SK-MEL-5 (cell line): ENCODE results near the genes CISD3 and FBXO47.

GRCh38 chr17:38507302-38508339 is 79.4 kb downstream of the ARHGAP23 start:
RAMPAGE:
- cytosol, long total RNA, result no peak
- long total RNA, result no peak
- nucleus, long total RNA, result no peak

RAMPAGE:
- cytosol, long total RNA, result no peak
- long total RNA, result no peak
- nucleus, long total RNA, result no peak
Observed at GRCh38 chr17:38550740-38551113, 55.0 kb downstream of the SRCIN1 start.

GRCh38 chr17:38601518-38601940 is 4.2 kb downstream of the SRCIN1 start:
RAMPAGE:
- cytosol, long total RNA, result no peak
- long total RNA, result no peak
- nucleus, long total RNA, result no peak

DNA sequence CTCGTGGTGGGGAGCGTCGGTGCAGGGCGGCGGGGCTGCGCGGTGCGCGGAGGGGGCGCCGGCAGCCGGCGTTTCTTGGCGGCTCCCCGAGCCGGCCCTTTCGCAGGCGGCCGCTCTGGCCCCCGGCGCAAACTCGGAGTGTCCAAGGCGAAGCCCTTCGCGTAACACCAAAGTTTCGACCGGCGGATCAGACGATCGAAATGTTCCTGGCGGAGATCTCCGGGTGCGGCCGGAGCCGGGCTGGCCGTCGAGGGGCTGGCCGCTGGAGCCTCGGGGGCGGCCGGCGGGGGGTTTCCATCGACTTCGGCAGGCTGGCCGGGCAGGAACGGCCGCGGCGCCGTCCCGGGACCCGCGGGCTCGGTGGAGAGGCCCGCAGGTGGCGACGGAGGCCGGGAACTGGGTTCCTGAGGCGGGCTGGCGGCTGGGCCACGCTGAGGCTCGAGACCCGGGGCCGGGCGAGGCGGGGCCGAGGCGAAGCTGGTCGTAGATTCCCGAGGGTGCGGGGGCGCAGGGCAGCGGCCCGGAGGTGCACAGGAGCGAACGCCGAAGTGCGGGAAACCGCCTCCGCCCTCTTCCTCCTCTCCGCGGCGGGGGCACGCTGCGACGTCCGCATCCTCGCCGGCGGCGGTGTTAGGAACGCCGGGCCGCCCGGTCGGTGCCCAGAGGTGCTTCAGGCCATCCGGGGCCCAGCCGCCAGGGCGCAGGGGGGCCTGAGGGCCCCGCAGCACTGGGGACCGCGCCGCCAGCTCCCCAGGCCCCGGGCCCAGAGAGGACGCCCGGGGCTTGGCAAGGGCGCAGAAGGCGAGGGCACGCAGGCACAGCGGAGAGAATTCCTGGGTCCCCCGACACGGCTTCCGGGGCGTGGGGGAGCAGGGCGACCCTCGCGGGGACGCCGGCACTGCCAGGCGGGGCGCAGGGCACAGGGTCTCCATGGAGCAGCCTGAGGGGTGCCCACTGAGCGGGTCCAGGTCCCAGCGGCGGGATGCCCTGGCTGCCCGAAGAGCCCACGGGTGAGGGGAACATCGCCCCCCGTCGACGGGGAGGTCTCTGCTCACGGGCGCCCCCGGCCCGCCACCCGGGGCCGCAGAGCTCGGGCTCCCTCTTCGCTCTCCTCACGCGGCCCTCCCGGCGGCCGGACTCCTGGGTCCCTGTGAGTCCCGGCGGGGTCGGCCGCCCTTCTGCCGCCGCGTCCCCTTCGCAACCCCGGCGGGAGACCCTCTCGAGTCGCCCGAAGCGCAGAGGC is 772 bp downstream of the EPOP start:
RAMPAGE:
- cytosol, long total RNA, result no peak
- long total RNA, result no peak
- nucleus, long total RNA, result no peak

DNA sequence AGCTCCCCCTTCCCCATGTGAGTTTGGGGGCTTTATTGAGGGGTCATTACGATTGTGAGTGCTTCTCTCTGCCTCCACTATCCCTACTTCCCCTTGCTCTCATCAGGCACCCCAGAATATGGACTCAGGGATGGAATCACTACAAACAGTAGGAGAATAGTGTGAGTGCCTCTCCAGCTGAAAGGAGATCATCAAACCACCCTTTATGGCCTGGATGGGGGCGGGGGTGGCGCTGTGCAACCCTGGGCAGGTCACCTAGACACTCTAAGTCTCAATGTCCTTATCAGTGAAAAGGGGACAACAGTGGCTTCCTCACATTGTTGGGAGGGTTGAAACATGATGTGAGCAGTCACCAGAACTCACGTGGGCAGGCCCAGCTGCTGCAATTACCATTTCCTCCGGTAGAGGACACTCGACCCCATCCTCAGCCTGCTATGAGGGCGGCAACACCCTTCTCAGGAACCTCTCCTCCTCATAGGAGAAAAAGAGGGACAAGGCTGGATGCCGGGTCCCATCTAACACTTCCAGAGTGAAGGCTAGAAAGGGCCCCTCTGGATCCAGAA is 2.1 kb upstream of the EPOP start:
RAMPAGE:
- cytosol, long total RNA, result no peak
- long total RNA, result no peak
- nucleus, long total RNA, result no peak

GRCh38 chr17:38702912-38703191 is 2.2 kb upstream of the MLLT6 start:
RAMPAGE:
- cytosol, long total RNA, result no peak
- long total RNA, result no peak
- nucleus, long total RNA, result no peak

DNA sequence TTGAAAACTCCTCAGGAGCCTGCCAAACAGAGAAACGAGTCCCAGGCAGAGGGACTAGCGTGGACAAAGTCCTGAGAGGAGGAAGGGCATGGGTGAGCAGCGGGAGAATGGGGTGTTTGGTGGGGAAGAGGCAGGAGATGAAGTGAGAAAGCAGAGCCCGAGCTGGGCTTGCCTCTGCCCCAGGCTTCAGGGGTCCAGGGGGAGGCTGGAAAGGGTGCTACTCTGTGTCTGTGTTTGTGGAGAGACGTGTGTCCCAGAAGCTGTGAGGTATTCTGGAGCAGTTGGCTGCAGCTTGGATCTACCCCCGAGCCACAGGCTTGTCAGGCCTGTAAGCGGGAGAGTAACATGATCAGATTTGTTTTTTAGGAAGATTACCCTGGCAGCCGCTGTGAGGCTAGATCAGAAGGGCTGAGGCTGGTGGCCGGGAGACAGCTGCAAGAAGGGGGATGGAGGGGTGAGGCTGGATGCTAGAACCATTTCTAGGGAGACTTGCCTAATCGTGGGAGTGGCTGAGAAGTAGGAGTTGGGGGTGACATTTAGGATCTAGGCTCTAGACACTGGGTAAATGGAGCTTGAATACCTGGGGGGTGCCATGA is 5.1 kb downstream of the MLLT6 start:
RAMPAGE:
- cytosol, long total RNA, result no peak
- long total RNA, result no peak
- nucleus, long total RNA, result no peak

DNA sequence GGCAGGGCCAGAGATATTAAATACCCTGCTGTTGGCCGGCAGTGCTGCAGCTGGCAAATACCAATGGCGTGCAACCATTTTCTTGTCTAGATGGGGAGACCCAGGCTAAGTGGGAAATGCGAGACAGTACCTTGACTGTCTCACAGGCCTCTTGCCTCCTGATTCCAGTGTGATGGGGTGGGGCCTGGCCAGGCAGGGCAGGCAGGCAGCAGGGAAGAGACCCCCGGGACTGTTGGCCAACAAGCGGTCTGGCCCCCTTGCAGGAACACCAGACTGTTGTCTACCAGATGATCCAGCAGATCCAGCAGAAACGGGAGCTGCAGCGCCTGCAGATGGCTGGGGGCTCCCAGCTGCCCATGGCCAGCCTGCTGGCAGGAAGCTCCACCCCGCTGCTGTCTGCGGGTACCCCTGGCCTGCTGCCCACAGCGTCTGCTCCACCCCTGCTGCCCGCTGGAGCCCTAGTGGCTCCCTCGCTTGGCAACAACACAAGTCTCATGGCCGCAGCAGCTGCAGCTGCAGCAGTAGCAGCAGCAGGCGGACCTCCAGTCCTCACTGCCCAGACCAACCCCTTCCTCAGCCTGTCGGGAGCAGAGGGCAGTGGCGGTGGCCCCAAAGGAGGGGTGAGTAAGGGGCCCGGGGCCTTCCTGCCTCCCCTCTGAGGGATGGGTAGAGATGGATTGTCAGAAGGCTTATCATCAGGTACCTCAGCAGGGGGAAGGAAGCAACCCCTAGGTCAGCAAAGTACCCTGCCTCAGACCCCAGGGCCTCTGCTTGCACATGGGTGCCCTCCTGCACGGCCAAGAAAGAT is 5.6 kb upstream of the CISD3 start:
RAMPAGE:
- cytosol, long total RNA, result no peak
- long total RNA, result no peak
- nucleus, long total RNA, result no peak

DNA sequence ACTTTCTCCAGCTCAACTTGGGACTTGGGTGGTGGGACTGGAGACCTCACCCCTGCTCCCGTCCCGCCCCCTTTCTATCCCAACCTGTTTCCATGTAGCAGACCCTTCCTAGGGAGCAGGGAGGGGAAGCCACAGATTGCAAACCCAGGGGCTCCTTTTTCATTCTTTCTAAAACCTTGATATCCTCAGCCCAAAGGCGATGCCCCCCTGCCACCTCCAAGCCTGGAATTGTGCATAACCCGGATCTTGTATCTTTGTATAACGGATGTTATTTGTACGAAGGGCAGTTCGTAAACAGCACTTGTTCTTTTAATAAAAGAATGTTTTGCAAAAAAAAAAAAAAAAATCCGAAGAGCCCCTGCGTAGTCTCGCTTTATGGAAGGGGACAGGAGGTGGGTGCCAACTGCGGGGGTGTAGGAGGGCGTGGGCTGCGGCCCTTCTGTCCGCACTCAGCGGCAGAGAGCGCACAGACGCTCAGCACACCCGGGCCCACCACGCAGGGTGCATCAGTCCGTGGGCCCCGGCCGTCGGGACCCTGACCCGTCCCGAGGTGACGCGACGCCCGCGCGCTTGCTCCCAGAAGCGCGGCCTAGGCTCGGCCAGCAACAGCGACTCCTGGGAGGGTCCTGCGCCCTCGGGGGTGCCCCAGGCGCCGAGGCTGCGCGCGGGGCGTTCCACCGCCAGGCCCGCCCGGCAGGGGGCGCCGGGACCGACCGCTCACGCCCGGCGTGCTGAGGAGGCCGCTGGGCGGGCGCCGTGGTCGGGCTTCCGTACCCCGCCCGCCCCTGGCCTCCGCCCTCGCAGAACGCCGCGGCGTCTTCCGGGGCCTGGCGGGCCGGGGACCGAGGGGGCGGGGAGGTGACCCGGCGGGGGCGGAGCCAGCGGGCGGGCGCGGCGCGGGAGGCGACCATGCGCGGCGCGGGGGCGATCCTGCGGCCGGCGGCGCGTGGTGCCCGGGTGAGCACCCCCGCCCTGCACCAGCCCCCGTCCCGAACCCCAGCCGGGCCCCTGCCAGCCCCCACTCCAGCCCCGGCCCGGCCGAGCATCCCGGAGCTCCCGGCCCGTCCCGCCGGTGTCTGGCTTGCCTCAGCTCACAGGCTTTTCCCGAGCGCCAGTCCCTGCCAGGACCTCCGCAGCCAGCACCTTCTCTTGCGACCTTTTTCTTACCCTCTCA is at the start of gene CISD3:
Gene CISD3 (plus strand): TSS at position 892 of the 1,174 bp plus-strand sequence.
RAMPAGE:
- cytosol, long total RNA, result no peak
- long total RNA, result no peak
- nucleus, long total RNA, result no peak

RAMPAGE:
- cytosol, long total RNA, result no peak
- long total RNA, result no peak
- nucleus, long total RNA, result no peak
Observed at GRCh38 chr17:38732646-38733458, 2.7 kb downstream of the CISD3 start.

GRCh38 chr17:38734827-38735674 is 4.9 kb downstream of the CISD3 start:
RAMPAGE:
- cytosol, long total RNA, result no peak
- long total RNA, result no peak
- nucleus, long total RNA, result no peak

RAMPAGE:
- cytosol, long total RNA, result no peak
- long total RNA, result no peak
- nucleus, long total RNA, result no peak
Observed at GRCh38 chr17:38796841-38797468, 2.4 kb downstream of the PIP4K2B start.

DNA sequence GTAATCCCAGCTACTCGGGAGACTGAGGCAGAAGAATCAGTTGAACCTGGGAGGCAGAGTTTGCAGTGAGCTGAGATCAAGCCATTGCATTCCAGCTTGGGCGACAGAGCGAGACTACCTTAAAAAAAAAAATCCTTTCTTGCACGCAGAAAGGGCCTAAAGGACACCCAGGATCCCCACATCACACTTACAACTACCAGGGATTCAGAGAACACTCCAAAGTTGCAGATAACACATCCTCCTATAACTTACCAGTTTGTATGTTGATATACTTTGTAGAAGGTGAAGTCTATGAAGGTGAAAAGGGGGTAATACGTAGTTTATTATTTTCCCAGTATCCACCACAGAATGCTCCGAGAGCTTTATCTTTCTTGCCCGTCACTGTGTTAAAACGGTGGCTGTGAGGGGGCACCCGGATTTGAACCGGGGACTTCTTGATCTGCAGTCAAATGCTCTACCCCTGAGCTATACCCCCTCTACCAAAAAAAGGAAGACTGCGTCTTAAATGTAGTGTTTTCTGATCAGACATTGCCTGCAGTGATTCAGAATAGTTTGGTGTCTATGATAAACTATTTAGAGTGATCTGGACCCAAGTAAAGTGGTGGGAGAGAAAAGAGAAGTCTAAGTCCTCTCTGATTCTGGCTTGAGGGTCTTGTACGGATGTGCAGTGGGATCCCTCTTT is 7.9 kb upstream of the RPL23 start:
RAMPAGE:
- cytosol, long total RNA, result no peak
- long total RNA, result no peak
- nucleus, long total RNA, result no peak

DNA sequence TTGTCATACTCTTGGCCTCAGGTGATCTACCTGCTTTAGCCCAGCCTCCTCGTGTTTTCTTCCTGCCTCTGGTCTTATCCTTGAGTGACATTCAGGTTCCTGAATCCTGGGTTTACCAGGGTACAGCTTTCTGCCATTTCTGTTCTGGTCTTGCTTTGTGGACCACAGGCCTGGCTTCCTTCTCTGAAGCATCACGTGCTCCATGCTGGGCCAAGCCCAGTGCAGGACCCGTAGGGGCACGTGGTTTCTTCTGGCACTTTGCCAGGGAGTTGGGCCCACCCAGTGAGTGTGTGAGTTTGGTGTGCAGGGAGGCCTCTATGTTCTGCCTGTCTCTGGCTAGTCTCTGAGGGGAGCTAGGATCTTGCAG is 11.6 kb downstream of the LASP1 start:
RAMPAGE:
- cytosol, long total RNA, result no peak
- long total RNA, result no peak
- nucleus, long total RNA, result no peak

DNA sequence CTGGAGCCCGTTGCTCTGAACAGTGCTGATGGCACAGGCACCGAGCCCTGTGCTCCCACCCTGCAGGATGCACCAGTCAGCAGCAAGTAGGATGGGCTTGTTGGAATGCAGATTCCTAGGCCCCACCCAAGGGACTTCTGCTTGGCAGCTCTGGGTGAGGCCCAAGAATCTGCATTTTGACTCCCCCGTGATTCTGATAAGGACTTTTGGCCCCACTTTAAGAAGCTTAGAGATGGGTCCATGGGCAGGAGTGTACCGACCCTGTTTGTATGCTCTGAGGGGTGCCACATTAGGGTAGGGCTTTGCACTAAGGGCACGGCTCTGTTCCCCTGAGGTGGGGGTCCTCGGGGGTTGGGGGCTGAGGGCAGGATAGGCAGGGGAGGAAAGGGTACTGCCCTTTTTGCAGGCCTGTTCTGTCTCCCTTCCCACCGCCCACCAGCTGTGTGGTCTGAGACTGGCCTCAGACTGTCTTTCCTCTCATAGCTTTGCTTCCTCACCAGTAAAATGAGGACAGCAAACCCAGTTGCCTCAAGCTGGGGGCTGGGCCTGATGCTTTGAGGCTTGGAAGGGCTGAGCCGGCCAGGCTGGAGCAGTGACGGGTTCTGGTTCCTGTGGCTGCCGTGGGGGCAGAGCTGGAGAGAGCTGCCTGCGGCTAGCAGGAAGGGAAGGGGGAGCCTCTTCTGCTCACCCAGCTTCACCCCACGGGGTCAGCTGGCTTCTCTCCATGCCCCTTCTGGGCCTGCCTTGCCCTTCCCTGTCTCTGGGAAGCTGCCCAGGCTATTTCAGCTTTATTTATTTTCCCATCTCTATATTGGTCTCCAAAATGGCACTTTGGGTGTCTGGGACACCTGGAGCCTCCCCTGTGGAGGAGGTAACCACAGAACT is 23.6 kb downstream of the LASP1 start:
RAMPAGE:
- cytosol, long total RNA, result no peak
- long total RNA, result no peak
- nucleus, long total RNA, result no peak

GRCh38 chr17:38898078-38898607 is 28.3 kb downstream of the LASP1 start:
RAMPAGE:
- cytosol, long total RNA, result no peak
- long total RNA, result no peak
- nucleus, long total RNA, result no peak

DNA sequence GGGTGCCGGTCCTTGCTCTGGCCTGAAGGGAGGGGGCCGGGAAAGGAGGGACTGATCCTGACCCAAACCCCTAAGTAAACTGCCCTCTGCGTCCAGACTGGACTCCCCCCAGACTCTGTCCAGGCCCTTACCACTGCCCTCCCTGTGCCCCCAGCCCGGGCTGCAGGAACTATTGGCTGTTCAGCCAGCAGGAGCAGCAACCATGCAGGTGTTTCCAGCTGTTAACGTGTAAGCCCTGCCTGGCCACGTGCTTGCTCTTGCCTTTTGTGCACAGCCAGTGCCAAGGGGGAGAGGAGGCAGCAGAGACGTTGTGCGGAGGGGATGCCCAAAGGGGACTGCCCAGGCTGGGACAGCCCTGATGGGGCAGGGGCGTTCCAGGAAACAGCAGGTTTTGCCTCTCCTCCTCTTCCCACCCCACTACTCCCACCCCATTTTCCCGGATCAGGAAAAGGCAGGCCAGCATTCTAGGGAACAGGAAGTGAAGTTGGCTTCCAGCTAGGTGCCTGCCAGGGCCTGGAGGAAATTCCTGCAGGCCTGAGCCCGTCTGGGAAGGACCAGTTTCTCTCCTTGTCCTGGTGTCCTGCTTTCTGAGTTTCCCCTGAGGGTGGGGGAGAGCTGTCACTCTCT is 38.8 kb downstream of the LASP1 start:
RAMPAGE:
- cytosol, long total RNA, result no peak
- long total RNA, result no peak
- nucleus, long total RNA, result no peak

GRCh38 chr17:38911323-38911844 is 41.5 kb downstream of the LASP1 start:
RAMPAGE:
- cytosol, long total RNA, result no peak
- long total RNA, result no peak
- nucleus, long total RNA, result no peak

GRCh38 chr17:38967152-38967903 is at the start of gene FBXO47:
TSS of gene FBXO47 (minus strand) at chr17:38967403.
RAMPAGE:
- cytosol, long total RNA, result no peak
- long total RNA, result no peak
- nucleus, long total RNA, result no peak

GRCh38 chr17:39002943-39003696 is 35.9 kb upstream of the FBXO47 start:
RAMPAGE:
- cytosol, long total RNA, result no peak
- long total RNA, result no peak
- nucleus, long total RNA, result no peak